IMR-90 (cell line): ENCODE measurements around a stretch of chr9.

GRCh38 chr9:128722589-128723390 is 1.1 kb downstream of the ZDHHC12 start:
- RRBS, result no CpG with 5 or more reads among the region's 6 CpGs
CAGE:
- cytosol, long polyA plus RNA, result no peak
- long polyA plus RNA, result no peak
- nucleus, long polyA plus RNA, result no peak

- RRBS, result no CpG with 5 or more reads among the region's 6 CpGs
CAGE:
- cytosol, long polyA plus RNA, result no peak
- long polyA plus RNA, result no peak
- nucleus, long polyA plus RNA, result no peak
Observed at GRCh38 chr9:128727562-128728225, 3.8 kb upstream of the ZDHHC12 start.

DNA sequence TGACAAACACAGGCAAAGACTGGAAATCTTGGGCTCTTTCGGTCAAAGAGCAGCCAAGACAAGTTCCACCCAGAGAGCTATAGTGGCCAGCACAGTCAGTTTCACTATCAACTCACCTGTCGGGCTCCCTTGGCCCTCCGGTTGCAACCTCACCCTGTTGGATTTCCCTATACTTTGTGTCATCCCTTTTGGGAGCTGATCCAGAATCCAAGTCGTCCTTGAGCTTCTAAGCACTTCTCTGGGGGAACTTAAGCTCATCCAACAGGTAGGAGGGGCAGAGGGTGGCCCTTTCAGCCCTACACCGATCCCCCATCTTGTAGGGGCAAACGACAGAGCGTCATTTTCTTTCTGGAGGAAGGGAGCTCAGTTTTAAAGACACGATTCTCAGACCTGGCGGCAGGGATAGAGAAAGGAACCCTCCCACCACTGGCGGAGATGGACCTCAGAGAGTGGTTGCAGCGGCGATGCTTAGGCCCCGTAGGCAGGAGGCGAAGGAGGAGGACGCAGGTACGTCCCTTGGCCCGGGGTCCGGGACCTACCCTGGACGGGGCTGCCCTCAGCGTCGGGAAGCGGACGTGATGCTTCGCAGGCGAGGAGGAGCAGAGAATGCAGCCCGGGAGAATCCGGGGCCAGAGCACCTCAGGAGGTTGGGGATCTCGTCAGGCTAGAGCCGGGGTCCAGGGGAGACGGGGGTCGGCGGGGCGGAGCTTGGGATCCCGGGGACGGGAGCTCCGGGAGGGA is 515 bp downstream of the ZER1 start:
- RRBS, result 5% methylated on average over 16 of the region's 36 CpGs
CAGE:
- cytosol, long polyA plus RNA, result no peak
- long polyA plus RNA, result no peak
- nucleus, long polyA plus RNA, result no peak

DNA sequence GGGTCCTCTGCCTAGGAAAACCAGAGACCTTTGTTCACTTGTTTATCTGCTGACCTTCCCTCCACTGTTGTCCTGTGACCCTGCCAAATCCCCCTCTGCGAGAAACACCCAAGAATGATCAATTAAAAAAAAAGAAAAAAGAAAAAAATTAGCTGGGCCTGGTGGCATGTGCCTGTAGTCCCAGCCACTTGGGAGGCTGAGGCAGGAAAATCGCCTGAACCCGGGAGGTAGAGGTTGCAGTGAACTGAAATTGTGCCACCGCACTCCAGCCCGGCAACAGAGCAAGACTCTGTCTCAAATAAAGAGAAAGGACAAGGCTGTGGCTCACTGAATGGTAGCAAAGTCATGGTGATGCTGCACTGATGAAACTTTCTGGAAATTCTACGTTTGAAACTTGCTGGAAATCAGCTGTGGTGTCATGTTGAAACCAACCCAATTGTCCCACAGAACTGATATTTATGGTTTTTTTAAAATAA is 6.0 kb upstream of the TBC1D13 start:
- RRBS, result no CpG with 5 or more reads among the region's 6 CpGs
CAGE:
- cytosol, long polyA plus RNA, result no peak
- long polyA plus RNA, result no peak
- nucleus, long polyA plus RNA, result no peak

DNA sequence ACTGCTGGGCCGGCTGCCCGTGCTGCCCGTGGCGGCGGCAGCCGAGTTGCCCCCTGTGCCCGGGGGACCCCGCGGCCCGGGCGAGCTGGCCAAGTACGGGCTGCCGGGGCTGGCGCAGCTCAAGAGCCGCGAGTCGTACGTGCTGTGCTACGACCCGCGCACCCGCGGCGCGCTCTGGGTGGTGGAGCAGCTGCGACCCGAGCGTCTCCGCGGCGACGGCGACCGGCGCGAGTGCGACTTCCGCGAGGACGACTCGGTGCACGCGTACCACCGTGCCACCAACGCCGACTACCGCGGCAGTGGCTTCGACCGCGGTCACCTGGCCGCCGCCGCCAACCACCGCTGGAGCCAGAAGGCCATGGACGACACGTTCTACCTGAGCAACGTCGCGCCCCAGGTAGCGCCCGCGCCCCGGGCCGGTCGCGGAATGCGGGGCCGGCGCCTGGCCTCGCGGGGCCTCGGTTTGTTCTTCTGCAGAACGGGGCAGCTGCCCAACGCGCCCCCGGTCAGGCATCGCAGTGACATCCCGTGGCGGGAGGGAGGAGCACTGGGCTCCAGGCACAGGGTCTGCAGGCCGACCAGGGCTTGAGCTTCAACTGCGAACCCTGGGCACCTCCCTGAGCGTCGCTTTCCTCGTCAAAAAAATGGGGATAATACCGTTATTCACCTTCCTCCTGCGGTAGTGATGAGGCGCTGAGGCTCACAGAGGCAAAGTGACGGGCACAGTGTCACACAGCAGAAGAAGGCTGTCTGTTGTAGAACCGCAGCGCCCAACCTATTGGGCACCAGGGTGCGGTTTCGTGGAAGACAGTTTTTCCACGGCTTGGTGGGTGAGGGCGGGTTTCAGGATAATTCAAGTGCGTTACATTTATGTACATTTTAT is 730 bp downstream of the ENDOG start:
- RRBS, result 4% methylated on average over 16 of the region's 96 CpGs
CAGE:
- cytosol, long polyA plus RNA, result no peak
- long polyA plus RNA, result no peak
- nucleus, long polyA plus RNA, result no peak

DNA sequence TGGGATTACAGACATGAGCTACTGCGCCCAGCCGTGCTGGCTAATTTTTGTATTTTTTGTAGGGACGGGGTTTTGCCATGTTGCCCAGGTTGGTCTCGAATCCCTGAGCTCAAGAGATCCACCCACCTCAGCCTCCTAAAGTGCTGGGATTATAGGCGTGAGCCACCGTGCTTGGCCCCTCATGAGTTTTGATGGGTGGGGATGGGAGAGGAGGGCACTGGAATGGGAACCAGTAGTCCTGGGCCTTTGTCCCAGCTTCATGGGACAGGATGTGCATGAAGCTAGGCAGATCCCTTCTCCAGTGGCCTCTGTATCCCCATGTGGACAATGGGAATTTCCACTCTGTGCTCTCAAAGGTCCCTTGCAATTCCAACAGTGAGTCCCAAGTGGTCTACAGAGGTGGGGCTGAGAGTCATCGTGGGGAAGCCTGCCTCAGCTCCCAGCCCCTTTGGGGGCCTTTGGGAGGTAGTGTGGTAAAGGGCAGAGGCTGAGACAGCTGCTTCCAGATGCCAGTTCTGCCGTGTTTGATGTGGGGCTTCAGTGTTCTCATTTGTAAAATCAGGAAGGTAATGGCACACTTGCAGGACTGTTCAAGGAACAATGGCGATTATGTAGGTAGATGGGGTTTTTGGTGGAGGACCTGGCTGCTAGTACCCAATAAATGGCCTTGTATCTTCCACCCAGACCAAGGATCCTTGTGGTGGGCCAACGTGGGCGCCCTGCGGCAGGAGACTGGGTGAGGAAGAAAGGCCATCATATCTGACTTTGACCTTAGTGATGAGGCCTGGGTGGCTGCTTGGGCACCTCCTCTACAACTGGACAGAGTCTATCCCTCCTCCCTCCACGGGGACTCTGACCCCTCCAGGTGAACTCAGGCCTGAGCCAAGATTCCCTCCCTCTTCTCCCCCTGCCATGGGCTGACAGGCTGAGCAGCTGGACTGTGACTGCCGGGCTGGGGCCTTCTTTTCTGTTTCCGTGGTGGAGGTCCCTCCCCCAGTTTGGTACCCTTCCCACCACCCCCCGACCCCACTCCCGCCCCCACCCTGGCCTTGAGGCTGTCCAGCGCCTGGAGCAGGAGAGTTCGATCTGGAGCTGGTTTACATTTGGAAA is 1.7 kb upstream of the PHYHD1 start:
- RRBS, result no CpG with 5 or more reads among the region's 19 CpGs
CAGE:
- cytosol, long polyA plus RNA, result no peak
- long polyA plus RNA, result no peak
- nucleus, long polyA plus RNA, result no peak

- RRBS, result no CpG with 5 or more reads among the region's 20 CpGs
CAGE:
- cytosol, long polyA plus RNA, result no peak
- long polyA plus RNA, result no peak
- nucleus, long polyA plus RNA, result no peak
Observed at GRCh38 chr9:128921736-128922412, 1.1 kb downstream of the PHYHD1 start.

GRCh38 chr9:129006846-129007876 is 21.0 kb downstream of the SH3GLB2 start:
- RRBS, result no CpG with 5 or more reads among the region's 23 CpGs
CAGE:
- cytosol, long polyA plus RNA, result no peak
- long polyA plus RNA, result no peak
- nucleus, long polyA plus RNA, result no peak

- RRBS, result no CpG with 5 or more reads among the region's 5 CpGs
CAGE:
- cytosol, long polyA plus RNA, result no peak
- long polyA plus RNA, result no peak
- nucleus, long polyA plus RNA, result no peak
Observed at GRCh38 chr9:129021139-129021524, 7.0 kb downstream of the SH3GLB2 start.

- RRBS, result no CpG with 5 or more reads among the region's 18 CpGs
CAGE:
- cytosol, long polyA plus RNA, result no peak
- long polyA plus RNA, result no peak
- nucleus, long polyA plus RNA, result no peak
Observed at GRCh38 chr9:129026367-129027323, 1.5 kb downstream of the SH3GLB2 start.

DNA sequence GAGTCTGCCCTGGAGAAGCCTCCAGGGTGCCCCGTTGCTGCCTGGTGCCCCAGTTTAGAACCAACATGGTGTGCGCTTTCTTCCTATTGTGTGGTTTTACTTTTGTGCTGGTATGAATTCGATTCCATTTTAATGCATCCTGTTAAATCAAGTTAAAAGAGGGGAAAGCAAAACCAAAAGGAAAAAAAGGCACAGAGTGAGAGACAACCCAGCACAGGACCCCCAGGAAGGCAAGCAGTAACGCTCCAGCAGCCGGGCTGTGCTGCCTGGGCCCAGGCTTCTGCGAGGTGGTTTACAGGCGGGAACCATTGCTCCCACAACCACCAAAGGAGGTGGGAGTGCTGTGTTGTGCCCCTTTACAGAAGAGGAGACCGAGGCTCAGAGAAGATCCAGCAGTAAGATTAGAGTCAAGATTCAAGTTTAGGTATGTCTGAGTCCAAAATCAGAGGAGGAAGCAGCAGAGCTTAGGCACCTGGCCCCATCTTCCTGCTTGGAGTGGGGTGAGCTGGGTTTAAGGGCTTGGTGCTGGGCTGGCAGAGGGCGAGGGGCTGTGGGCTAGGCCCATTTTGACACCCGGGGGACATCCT is 12.3 kb upstream of the DOLPP1 start:
- RRBS, result 88% methylated on average over 1 of the region's 10 CpGs
CAGE:
- cytosol, long polyA plus RNA, result no peak
- long polyA plus RNA, result no peak
- nucleus, long polyA plus RNA, result no peak

DNA sequence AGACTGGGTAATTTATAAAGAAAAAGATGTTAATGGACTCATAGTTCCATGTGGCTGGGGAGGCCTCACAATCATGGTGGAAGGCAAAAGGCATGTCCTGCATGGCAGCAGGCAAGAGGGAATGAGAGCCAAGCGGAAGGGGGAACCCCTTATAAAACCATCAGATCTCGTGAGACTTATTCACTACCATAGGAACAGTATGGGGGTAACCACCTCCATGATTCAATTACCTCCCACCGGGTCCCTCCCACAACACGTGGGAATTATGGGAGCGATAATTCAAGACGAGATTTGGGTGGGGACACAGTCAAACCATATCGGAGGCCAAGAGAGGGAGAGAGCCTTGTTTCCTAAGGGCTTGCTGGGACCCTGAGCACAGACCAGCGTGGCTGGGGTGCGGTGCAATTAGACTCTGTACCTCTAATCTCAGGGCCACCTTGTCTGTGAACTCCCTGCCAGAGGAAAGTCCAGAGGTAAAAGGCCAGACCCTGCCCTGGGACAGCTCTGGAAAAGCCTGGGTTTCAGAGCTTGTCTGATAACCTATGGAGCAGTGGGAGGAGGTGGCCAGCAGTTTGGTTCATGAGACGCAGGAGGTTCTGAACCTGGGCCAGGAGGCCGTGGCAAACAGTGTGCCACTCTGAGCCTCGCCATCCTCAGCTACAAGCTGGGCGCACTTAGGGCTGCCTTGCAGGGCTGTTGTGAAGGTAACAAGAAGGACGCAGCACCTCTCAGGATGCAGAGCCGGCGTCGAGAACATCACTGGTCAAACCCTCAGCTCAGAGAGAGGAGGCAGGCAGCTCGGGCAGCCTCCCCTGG is 5.0 kb upstream of the DOLPP1 start:
- RRBS, result no CpG with 5 or more reads among the region's 18 CpGs
CAGE:
- cytosol, long polyA plus RNA, result no peak
- long polyA plus RNA, result no peak
- nucleus, long polyA plus RNA, result no peak

DNA sequence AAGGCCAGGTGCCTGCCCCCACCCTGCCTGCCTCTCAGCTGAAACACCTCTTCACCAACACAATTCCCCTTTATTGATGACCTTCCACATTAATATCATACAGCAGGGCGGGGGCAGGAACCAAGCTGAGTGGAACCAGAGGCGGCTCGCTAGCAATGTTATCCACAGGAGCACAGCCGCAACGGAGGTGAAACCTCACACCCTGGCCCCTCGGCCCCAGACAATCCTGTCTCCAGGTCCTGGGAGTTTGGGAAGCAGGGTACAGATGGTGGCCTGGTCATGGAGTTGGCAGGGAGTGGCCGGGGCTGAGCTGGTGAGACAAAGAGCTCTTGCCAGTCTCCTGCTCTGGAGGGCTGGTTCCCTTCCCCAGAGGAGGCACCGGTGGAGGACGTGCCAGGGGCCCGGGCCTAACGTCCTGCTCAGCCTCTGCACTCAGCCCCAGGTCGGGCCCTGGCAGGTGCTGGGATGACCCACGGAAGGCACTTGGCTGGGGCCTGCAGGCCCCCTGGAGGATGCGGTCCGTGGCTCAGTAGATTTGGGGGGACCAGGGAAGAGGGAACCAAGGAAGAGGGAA is 13.9 kb downstream of the DOLPP1 start:
- RRBS, result 93% methylated on average over 2 of the region's 15 CpGs
CAGE:
- cytosol, long polyA plus RNA, result no peak
- long polyA plus RNA, result no peak
- nucleus, long polyA plus RNA, result no peak

- RRBS, result no CpG with 5 or more reads among the region's 17 CpGs
CAGE:
- cytosol, long polyA plus RNA, result no peak
- long polyA plus RNA, result no peak
- nucleus, long polyA plus RNA, result no peak
Observed at GRCh38 chr9:129107612-129108350, 2.8 kb downstream of the CRAT start.

DNA sequence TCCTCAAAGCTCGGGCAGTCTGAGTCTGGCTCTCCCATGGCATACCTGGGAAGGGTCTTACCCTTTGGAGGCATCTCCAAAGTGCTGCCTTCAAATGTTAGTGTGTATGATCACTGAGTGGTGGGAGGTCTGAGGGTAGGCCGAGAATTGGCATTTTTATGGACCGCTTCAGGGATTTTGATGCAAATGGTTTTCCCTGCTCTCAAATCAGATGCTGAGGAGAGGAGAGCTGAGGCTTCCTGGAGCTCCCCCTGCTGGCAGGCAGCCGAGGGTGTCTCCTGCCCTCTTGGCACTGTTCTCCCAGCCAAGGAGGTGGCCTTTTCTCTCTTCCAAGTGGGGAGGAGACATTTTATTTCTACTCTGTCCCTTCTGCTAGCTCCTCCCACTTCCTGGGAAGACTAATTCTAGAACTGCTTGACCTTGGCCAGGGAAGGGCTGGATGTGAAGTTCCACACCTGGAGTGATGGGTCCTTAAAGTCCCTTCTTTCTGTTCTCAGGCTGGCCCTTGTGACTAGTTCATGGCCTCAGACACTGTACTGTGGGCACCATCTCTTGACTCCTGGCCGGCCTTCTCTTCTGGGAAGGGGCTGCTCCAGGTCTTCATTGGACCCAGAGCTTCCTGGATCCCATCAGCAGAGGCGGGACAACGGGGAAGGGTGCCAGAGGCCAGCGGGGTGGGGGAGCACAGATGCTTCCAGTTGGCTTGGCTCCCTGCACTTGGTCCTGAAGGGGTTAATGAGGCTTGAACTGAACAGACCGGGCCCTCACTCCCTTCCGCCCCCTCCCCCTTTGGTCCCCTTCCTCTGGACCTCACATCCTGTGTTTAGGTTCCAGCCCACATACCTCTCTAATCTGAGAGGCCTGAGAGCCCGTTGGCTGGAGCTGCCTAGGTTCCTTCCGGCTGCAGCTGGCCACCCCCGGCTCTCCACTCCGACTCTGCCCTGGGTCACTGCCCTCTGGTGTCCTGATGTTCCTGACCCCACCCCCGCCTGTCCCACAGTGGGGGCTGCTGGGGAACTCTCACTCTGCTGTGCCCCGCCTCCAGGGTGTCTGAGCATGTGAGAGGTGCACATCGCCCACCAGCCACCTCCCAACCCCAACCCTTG is 32.0 kb downstream of the PTPA start:
- RRBS, result no CpG with 5 or more reads among the region's 17 CpGs
CAGE:
- cytosol, long polyA plus RNA, result no peak
- long polyA plus RNA, result no peak
- nucleus, long polyA plus RNA, result no peak

- RRBS, result 1% methylated on average over 18 of the region's 71 CpGs
CAGE:
- cytosol, long polyA plus RNA, result start-site peak on the minus strand at chr9:129176613-129176744, 19 and 19 reads in 2 replicates; start-site peak on the plus strand at chr9:129176973-129177174, 5 and 5 reads in 2 replicates; start-site peak on the minus strand at chr9:129177329-129177372, 27 and 26 reads in 2 replicates
- long polyA plus RNA, result no peak
- nucleus, long polyA plus RNA, result no peak
Observed at GRCh38 chr9:129176607-129177384, 1.3 kb downstream of the IER5L start.

GRCh38 chr9:129278352-129279124 is 100.5 kb upstream of the IER5L start:
- RRBS, result no CpG with 5 or more reads among the region's 15 CpGs
CAGE:
- cytosol, long polyA plus RNA, result no peak
- long polyA plus RNA, result no peak
- nucleus, long polyA plus RNA, result no peak

DNA sequence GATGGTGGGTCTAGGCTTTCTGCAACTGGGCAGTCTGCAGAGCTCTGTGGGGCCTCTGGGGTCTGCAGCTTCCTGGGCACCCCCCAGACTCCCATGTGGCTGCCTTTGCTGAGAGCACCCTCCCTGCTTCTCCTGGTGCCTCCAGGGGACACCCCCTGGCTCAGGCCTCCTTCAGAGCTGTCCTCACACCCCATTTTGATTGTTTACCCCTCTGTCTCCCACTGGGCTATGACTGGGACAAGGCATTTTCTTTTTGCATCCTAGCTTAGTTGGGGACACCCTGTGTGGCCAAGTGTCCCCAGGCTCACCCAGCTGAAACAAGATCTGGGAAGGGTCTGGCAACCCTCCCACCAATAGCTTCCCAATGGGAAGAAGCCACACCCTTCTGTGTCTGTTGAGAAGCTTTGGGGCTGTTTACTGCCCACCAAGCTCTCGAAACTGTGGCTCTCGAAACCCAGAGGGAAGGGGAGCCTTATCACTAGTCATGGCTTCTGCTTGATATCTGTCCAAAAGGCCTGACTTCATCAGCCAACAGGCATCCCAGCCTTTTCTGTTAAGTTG is 204.4 kb upstream of the IER5L start:
- RRBS, result no CpG with 5 or more reads among the region's 2 CpGs
CAGE:
- cytosol, long polyA plus RNA, result no peak
- long polyA plus RNA, result no peak
- nucleus, long polyA plus RNA, result no peak

- RRBS, result 36% methylated on average over 6 of the region's 49 CpGs
CAGE:
- cytosol, long polyA plus RNA, result no peak
- long polyA plus RNA, result no peak
- nucleus, long polyA plus RNA, result no peak
Observed at GRCh38 chr9:129414315-129415502, 206.2 kb downstream of the C9orf50 start.

DNA sequence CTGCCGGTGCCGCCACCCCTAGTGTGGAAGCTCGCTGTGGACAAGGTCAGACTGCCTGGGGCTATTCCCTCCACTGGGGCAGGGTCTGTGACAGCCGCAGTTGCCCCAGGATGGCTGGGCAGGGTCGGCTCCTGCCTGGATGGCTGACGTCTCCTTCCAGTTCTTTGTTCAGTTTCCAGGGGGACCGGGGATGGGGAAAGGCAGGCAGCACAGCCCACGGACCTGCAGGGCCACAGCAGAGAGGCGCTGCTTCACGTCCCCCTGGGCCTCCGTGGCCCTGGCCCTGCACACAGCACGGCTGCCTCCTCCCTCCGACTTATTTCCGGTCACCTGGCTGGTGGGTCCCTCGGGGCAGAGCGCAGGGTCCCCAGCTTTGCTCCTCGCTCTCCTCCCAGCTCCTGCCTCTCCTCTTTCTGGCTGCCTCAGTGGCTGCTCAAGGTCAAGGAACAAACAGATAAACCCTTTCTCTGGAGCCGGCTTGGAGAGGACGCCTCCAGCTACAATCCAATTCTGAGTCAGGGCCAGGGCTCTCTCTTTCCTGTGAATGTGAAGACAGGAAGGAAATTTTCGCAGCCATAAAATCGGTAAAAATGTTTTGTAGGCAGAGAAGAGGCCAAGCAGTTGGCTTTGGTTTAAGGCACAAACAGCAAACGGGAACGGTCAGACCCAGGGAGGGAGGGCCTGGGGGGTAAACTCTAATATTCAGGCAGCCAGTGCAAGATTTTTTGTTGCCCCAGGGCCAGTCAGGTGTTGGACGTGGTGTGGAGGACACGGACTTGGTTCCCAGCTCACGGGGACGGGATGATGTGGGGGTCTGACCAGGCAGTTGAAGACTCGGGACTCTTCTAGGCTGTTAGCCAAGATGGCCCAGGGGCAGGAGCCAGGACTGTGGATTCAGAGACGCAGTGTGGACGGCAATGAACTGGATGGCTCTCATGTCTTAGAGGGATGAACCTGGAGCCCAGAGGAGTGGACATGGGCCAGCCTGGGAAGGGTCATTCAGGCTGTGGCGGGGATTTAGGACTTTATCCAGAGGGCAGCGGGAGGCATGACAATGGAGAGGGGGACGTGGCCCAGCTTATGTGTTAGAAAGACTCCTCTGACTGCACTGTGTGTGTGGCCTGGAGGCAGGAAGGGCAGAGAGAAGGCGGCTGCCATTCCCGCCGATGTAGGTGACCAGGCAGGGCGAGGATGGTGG is 169.4 kb downstream of the C9orf50 start:
- RRBS, result no CpG with 5 or more reads among the region's 37 CpGs
CAGE:
- cytosol, long polyA plus RNA, result no peak
- long polyA plus RNA, result no peak
- nucleus, long polyA plus RNA, result no peak